SP-49 (cell line): Measurements from ENCODE around the gene UCP1.

GRCh38 chr4:139861129-139861688 is 195.6 kb downstream of the MGST2 start:
- PRO-cap: no peak

DNA sequence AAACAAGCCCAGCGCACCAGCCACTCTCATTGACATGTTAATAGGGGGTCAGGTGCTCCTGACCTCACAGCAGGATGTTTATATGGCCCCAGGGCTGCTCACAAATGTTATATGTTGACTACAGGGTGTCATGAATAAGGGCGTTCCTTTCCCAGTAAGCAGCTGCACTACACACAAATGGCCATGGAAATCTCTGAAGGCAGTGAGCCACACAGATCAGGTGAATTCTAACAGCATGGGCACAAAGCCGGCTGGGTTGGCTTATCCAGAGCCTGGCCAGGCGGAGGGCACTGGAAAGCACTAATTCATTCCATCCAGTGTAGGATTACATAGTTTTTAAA is 209.9 kb downstream of the MGST2 start:
- PRO-cap: no peak

DNA sequence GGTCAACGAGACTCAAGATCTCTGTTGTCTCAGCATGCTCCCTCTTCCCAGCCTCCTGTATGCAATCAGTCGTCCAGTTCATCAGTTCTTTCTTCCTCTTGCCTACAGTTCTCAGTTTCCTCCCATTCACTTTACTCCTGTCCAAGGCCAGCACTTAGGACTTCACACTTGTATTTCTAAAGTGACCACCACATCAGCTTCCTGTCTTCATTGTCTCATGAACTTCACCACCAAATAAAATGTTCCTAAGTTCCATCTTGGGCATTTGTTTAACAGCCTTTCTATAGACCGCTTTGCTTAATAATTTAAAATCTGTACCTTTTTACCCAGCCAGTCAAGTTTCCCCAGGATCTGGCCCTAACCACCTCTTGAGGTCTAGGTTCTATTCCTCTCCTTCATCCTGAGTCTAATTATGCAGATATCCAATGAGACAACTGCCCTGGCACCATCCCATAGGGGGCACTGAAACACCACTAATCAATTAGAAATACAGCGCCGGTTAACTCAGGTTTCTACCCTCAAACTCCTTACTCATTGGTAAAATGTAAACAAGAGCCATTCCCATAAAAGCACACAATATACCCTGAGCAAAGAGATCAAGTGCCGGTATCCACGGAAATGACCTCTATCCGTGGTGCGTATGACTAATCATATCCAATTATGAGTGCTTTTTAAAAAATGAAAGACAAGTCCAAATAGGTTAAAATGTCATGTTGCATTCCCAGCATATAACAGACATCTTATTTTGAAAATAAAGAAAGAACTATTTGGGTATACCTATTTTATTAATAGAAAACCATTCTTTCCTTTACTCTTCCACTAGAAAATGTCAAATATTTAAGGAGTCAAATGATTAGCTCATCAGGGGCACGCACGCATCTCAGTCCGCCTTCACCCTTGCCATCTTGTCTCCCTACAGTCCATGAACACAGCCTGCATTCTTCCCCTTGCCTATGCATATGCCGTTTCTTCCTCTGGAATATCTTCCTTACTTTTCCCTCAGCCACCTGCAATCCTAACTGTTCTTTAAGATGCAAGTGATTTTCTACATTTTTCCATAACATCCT is 141.3 kb downstream of the MAML3 start:
- PRO-cap: no peak

DNA sequence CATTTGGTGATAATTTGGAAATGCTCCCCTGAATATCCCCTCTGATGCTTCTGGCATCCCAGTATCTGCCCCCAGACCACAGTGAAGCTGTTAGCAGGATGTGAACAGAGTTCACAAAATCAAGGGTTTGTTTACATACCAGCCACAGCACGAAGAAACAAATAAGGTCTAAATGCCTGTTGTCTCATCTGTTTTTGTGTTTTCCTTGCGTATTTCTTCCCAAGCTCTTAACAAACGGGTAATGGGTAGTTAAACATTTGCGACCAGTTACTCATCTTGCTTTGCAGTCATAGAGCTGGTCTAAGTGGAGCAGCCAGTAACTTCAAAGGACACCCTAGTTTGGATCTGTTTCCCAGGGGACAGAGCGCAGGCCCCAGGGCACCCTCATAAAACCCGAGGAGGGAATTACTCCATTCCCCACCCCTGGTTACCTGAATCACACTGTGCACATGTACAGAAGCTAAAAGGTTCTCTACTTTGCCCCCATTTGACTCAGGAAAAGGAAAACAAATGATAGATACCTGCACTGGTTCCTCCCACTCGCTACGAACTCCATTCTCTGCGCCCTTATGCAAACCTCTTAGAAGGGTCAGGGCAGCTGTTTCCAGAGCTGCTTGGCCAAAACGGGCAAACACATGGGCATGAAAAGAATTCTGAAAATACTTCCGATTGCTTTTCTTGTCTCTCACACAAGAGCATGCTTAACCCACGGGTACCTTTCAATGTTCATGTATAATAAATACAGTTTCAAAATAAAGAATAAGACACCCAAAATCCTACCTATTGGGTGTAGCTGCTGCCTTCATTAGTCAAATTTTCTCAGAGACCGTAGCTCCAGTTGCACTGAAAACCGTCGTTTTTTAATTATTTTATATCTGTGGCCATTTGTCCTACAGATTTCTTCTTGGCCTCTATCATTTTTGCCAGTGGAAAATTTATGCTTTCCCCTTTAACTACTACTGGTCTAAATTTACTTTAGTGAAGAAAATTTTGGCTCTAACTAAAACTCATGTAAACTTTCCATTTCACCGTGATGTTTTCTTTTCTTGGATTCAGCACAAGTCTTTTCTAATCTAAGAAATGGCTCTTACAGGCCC is 68.6 kb downstream of the MAML3 start:
- PRO-cap: no peak

DNA sequence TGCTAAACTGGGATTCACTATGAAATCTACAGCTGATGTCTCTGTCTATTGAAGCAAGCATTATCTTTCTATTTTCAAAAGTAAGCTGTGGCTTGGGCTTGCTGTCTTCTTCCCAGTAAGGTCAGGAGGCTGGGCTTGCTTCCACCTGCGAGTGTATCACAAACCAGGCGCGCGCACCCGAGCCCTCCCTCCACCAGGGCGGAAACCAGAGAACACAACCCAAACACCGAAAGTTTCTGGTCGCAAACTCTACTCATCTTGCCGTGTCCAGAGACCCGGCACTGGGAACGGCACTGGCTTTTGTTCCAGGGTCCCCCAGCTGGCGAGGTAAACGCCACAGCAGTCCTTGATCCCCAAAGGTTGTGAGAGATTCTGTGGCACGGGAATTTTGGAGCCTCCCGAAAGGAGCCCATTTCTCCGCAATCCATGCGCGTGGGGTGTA is 3.8 kb downstream of the MAML3 start:
- PRO-cap: no peak

DNA sequence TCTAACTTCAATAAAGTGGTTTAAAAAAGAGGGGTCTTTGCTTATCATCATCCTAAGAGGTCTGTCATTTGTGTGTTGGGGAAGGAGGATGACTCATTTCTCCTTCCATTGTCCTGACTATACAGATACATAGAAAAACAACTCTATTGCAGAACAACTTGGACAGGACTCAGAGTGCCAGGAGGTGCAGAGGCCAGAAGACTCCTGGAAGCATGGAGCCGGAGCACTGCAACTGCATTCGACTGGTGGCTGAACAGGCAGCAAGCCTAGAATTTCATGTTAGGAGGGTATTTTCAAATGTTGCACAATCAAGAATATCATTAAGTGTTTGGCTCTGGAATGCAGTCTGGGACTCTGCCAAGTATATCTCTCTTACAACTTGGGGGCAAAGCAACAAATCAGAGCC is 35.0 kb upstream of the MAML3 start:
- PRO-cap: no peak

DNA sequence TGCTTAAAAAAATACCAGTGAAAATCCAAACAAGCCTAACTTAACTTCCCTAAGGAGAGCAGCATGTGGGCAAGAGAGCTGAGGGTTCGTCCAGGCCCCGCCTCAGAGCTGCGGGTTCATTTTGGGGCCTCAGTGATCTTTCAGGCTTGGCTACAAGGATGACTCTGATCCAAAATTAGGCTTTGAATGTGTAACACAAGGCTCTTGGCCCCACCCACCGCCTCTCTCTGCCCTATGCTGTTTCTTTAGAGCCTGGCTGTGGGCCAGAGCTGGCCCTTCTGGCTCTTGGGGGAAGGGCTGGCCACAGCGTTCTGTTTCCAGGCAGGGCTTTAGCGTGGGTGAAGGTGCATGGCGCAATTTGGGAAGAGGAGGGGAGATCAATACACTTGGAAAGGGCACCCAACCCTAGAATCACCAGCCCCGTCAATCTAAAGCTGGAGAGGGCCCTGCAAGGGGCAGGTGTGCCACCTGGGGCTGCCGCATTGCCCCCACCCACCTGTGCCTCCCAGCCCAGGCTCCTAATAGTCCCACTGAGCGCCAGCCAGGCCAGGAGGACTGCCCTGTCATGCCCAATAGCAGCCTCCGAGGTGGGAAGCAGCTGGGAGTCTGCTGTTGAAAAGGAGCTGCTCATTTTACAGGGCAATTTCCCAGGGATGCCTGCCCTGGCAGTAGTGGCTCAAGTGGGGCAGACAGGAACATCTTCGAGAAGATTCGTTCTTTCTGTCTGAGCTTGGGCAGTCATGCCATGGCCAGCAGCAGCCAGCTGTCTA is 84.5 kb upstream of the MAML3 start:
- PRO-cap: no peak

GRCh38 chr4:140243215-140243993 is 89.4 kb upstream of the MAML3 start:
- PRO-cap: no peak

DNA sequence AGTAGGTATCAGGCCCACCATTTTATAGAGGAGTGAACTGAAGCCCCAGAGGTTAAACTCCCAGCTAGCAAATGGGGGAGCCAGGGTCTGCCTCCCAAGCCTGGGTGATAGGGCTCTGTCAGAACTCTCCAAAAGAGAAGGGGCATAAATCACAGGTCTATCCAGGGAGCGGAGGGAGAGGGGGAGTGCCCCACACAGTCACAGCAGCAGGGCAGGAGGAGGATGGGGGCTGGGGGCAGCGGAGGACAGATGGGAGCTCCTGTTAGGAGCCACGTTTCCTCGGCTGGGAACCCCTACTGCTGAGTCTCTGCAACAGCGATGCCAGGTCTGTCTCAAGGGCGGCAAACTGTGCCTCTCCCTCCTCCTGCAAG is 98.0 kb upstream of the MAML3 start:
- PRO-cap: no peak

GRCh38 chr4:140568706-140569377 is at the start of gene UCP1:
UCP1 (minus strand) TSS chr4:140568961.
- PRO-cap: no peak

DNA sequence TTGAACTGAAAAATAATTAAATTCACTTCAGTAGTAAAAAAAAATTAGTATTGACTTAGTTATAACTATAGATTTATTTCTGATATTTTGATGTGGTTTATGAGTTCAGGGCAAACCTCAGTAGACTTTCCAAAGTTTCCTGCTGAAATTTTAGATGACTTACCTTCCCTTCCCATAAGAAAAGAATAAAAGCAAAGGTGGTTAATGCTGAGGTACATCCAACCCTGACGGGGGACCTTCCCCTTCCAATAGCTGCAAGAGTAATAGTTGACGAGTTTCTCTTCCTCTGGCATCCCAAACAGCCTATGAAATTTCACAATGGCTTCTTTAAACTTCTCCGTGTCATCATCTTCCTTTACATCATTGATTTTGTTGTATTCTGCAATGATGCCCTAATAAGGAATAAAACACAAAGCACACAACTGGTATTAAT is 76.7 kb downstream of the TBC1D9 start:
- PRO-cap: no peak

- PRO-cap: no peak
Measured at GRCh38 chr4:140695981-140696354, 60.2 kb downstream of the TBC1D9 start.

DNA sequence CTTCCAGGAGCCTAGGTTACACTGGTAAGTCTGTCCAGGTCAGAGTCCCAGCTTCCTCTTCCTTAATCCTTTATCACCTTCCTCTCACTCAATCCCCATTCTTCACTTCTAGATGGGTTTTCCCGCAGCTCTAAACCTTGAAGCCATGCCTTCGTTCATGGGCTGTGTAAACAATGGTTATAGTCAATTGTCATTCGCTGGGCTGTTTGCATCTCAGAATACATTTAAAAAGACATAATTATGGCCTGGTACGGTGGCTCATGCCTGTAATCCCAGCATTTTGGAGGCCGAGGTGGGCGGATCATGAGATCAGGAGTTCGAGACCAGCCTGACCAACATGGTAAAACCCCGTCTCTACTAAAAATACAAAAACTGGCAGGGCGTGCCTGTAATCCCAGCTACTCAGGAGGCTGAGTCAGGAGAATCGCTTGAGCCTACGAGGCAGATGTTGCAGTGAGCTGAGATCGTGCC is 57.9 kb downstream of the TBC1D9 start:
- PRO-cap: no peak

- PRO-cap: no peak
Measured at GRCh38 chr4:140755368-140755542, 930 bp downstream of the TBC1D9 start.

- PRO-cap: no peak
Measured at GRCh38 chr4:140856607-140857290, 100.6 kb upstream of the TBC1D9 start.

DNA sequence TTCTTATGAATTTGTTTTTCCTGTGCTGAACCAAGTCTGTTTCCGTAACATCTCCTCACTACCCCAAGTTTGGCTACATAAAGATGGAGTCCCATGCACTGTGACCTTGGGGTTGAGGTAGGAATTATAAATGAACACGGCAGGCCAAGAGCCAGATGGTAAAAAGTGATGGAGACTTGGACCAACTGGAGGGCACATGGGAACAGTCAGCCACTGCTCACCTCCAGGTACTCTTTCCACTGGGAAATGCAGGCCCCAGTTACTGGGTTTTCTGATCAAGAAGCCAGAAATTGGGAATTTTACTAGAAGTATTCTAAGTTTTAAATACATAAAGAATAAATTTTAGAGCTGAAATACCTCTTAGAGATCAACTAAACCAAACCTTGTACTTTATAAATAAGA is 6.8 kb downstream of the RNF150 start:
- PRO-cap: no peak

DNA sequence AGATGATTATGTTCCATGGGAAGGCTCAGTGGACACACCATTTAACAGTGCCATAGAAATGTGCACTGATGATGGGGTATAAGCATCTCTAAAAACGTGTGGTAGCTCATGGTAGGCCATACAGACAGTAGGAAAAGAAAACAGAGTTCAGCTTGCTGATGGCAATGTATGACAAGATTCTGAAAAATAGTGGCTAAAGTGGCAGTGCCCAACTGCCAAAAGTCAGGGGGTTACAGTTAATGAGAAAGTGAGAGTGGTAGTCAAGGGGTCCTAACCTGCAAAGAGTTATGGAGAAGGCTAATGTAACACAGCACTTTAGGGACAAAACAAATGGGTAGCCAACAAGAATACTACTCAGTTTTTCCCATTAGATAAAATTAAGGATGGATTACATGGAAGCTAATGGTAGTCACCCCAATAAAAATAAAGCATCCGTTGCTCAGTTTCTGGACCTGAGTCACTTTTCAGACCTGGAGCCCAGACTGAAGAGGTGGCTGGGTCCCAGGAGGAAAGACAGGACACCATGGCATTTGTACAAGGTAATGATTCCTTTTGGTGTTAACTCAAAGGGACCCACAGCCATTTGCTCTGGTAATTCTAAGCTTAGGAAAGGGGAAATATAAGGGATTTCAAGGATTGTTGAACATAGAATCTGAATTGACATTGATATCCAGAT is 15.4 kb downstream of the ZNF330 start:
- PRO-cap: no peak

GRCh38 chr4:141646968-141647560 is 10.7 kb downstream of the IL15 start:
- PRO-cap: no peak

DNA sequence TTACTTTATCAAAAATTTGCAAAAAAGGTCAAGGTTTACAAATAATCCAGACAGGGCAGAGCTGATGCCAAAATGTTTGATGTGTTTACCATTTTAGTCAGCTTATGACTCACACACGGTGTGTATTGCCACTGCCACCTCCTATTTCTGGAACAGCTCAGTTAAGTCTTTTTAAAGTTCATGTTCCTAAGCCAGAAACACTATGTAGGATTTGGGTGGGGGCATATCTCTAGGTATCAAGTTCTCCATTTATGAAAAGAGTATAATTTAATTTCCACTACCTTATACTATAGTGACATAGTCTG is 580.5 kb downstream of the INPP4B start:
- PRO-cap: no peak

GRCh38 chr4:142845633-142846025 is 472 bp downstream of the INPP4B start:
- PRO-cap: no peak